Cardiac atrium fibroblast (primary cell): ENCODE measurements around the genes EFNA5 and DCP2.

DNA sequence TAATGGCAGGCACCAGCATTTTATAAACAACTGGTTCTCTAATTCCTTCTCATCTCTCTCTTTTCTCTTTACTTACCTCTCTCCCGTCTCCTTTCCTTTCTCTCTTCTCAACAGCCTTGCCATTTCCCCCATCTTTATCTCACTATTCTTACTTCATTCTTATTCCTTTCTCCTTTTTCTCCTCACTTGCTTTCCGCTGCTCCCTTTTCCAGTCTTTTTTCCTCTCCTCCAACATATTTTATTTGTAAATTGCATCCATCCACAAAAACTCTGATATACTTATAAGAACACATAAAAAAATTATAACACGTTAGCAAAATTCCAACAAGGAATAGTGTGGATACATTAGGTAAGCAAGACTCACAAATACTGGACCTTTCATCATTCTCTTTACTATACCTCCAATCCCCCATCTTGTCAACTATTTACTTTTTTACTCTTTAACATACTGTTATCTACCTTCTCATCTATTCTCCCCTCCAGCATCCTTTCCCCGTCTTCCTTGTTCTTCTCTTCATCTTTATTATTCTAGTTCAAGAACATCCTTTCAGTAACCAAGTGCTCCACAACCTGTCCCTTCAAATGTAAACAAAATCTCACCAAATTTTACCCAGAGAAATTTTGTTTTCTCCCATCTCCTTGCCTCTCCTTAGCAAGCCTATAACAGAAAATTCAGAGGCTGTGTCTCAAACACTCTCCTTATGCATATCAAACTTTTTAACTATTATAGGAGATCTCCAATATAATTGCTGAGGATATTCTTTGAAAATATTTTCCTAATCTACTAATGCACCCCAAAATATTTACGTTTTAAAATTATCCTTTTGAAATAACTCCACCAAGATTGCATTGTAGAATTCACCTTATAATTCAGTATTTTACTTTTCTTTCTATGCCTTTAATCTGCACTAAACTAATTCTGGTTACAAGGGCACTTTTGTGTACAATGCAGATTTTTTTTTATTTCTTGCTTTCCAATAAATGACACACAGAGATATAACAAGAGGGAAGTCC lies 38.4 kb downstream of the EFNA5 start:
- RAMPAGE, long total RNA, result no peak

- RAMPAGE, long total RNA, result no peak
Observed at GRCh38 chr5:107670726-107671153, at the start of gene EFNA5. Gene EFNA5 (minus strand): TSS chr5:107670937.

GRCh38 chr5:107671371-107671938 lies 718 bp upstream of the EFNA5 start:
- RAMPAGE, long total RNA, result no peak

GRCh38 chr5:107672578-107672871 lies 1.8 kb upstream of the EFNA5 start:
- RAMPAGE, long total RNA, result no peak

GRCh38 chr5:108058373-108058794 lies 323.5 kb downstream of the FBXL17 start:
- RAMPAGE, long total RNA, result no peak

GRCh38 chr5:108341645-108342448 lies 40.1 kb downstream of the FBXL17 start:
- RAMPAGE, long total RNA, result no peak

DNA sequence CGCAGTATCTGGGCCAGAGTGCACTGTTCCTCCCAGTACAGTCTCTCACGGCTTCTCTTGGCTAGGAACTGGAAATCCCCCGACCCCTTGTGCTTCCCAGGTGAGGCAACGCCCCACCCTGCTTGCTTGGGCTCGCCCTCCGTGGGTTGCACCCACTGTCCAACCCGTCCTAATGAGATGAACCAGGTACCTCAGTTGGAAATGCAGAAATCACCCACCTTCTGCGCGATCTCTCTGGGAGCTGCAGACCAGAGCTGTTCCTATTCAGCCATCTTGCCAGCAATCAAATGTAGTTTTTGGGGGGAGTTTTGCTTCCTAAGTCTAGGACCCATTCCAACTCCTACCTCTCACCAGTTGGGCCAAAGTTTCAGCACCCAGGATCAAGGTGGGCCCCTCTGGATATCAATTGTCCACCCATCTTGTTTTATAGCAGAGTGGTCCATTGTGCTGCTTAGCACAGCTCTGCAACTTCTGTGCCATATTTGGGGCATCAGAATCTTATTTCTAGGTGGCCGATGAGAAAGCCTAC lies 61.5 kb upstream of the FER start:
- RAMPAGE, long total RNA, result no peak

GRCh38 chr5:108747159-108747534 lies 550 bp upstream of the FER start:
- RAMPAGE, long total RNA, result no peak

DNA sequence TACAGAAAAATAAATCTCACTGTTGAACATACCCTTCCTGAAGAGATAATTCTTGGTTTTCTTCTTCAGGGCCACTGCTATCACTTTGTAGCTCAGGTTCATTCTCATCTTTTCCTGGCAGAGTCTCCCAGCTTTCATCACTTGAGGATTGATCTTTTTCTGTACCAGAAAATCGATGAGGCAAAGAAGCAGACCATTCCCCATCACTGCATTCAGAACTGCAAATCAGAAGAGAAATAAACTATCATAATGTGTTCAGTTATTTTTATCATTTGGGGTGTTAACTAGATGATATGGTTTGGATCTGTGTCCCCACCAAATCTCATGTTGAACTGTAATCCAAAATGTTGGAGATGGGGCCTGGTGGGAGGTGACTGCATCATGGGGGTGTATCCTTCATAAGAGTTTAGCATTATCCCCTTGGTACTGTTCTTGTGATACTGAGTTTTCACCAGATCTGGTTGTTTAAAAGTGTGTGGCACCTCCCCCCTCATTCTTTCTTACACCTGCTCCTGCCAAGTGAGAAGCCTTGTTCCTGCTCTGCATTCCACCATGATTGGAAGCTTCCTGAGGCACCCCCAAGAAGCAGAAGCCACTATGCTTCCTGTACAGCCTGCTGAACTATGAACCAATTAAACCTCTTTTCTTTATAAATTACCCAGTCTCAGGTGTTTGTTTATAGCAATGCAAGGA lies 41.1 kb downstream of the PJA2 start:
- RAMPAGE, long total RNA, result no peak

DNA sequence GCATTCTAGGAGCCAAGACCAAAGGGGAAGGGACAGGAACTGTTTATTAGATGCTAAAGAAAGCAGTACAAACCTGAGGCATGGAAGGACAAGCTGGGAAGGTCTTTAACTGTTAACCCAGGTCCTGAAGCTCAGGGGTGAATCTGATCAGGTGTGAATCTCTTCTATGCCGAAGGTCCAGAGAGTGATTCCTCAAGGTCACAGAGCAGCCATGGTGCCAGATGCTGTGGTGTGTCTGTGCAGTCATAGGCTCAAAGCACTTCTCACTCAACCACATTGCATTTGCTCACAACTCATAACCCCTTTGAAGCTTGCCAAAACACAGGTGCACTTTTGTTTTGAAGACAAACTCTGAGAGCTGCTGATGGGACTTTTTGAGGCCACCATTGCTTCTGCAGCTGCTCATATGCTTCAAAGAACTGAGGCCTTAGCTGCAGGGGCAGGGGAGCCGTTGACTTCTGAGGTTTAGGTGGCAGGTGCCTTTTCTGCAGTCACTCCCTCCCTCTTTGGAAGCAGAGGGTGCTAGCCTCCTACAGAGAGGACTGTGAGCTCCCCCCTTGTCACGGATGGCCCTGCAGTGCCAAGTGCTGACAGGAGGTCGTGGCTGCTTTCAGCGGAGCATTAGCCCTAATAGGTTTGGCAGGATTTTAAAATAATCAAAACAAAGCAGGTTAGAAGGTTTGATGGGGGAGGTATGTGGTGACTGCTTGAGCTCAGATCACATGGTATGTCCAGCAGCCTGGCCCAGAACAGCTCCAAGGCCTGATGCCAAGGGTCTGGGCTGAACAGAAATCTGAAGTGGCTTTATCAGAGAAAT lies 232.0 kb downstream of the MAN2A1 start:
- RAMPAGE, long total RNA, result no peak

- RAMPAGE, long total RNA, result no peak
Observed at GRCh38 chr5:110535988-110537057, 190.1 kb downstream of the TMEM232 start.

DNA sequence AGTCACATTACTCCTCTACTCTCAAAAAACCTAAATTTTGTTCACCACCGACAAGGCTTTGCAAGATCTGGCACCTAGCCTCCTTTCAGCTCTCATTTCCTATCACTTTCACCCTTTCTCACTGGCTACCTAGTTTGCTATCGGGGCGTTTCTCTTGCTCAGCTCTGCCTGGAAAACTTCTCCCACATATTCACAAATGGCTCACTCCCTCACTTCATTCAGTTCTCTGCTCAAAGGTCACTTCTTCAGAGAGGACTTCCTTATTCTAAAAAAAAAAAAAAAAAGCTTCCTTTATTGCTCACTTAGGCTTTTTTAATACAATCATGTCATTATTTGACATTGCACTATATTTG lies 2.1 kb upstream of the SLC25A46 start:
- RAMPAGE, long total RNA, result no peak

DNA sequence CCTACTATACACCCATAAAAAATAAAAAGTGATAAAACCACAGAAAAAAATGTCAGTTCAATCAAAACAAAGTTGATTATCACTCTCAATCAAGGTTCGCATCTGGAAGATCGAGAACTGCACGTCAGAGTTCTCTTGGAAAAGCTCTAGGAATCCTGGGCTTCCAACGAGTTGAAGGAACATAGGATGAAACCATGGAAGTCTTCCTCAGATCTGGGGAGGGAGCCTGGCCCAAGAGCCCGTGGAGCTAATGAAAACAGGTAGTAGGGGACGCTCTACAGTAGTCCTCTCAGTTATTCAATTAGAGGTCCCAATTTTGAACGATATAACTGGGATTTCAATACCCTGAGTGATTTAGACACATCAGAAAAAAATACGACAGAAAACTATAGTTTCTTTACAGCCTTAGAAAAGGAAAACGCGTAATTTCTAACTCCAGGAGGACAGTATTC lies 793 bp upstream of the SLC25A46 start:
- RAMPAGE, long total RNA, result no peak

- RAMPAGE, long total RNA, result no peak
Observed at GRCh38 chr5:110927486-110927880, 144.0 kb upstream of the TSLP start.

- RAMPAGE, long total RNA, result start-site peak on the plus strand at chr5:112160829-112160872, 36 and 16 reads in 2 replicates
Observed at GRCh38 chr5:112160368-112161387, 258.4 kb downstream of the EPB41L4A start.

GRCh38 chr5:112161388-112162097 lies 257.5 kb downstream of the EPB41L4A start:
- RAMPAGE, long total RNA, result no peak

- RAMPAGE, long total RNA, result no peak
Observed at GRCh38 chr5:112219112-112219656, 199.9 kb downstream of the EPB41L4A start.

GRCh38 chr5:112920574-112920992 lies 1.4 kb downstream of the REEP5 start:
- RAMPAGE, long total RNA, result no peak

DNA sequence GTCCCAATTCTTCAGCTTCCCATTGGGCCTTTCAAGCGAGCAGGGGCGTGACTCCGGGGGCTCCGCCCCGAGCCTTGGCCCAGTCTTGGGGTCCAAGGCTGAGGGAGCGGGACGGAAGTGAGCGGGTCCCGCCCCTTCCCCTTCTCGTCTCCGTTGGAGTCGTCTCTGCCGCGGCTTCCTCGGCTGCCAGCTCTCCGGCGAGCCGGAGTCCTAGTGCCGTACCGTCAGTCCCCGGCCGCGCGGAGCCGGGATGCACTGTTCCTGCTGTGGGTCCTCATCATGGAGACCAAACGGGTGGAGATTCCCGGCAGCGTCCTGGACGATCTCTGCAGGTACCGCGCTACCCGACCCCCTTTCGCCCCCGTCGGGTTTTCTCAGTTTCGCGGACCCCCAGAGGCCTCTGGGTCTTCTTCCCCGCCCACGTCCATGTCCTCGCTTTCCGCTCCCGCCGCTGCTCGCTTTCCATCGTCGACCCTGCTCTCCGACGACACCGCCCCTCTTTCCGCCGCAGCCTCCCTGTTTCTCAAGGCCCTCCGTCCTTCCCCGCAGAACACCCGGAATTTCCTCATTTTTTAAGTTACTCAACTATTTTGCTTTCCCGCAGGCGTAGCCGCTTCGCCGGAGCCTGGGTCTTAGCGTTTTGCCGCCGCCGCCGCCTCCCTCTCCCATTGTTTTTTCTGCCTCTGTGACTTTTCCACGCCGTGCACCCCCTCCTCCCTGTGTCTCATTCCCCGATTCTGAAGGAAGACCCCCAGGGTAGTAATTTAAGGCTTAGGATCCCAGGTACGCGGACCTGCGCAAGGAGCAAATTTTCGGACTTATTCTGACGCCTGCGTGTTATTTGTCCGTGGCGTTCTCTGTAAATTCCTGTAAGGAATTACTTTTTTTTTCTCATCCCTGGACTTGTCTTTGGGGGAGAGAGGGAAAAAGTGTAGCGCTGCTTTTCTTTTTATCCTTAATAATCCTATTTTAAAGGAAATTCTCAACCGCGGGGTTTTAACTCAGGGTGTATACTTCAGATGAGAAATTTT lies at the start of gene DCP2:
DCP2 (plus strand) TSS at position 144 of the 1,031 bp plus-strand sequence.
- RAMPAGE, long total RNA, result start-site peak on the plus strand centred at position 135 of the sequence, 117 bp wide, 107 and 20 reads in 2 replicates

DNA sequence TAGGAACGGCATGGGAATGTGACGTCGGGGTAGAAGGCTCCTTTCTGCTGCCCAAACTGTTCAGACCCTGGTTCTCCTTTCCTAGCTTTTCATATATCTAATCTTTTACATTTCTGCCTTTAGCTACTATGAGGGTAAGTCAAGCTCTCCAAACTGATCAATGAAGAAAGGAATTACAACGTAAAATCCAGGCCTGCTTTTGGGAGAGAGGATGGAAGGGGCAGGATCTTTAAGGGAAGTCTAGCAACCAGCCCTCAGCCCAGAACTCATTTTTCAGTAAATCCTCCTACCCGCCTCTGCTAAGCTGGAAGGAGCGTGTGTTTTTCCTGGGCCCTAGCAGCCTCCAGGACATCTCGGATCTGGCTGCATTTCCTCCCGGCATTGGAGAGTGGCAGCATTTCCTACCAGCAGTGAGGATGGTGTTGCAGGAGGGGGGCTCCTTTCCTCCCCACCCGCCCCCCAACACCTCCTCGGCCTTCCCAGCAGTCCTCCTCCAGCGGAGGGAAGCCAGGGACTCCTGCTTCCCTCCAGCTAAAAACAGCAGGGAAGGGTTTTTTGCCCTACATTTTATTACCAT lies 54.5 kb downstream of the DCP2 start:
- RAMPAGE, long total RNA, result no peak